Aorta (tissue), 1 donor: ENCODE measurements around the genes MPO, RNF43 and TRIM37.

DNA sequence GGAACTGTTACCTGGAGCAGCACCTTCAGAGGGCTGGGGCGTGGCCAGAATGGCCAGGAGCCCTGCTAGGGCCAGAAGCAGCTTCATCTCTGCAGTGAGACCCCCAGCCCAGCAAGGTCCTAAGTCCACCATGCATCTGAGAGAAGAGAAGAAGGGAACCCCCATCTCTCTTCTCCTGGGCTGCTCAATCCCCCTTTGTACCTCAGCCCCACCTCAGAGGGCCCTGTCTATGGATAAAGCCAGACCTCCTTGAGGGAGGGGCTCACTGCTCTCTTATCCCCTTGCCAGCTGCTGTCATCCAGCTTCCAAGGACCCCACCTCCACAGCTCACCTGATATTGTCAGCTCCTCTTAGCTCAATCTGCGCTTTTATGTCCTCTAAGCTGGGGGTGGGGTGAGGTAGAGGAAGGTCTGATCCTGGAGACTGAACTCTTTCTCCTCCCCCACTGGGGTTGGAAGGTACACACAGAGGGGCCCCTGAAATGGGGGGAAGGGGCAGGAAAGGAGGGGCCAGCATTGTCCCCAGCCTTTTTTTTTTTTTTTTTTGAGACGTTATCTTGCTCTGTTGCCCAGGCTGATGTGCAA, at the start of gene MPO:
Gene MPO (minus strand): TSS at position 342 of the 584 bp plus-strand sequence.
- PRO-cap: no peak

- PRO-cap: no peak
These were observed 2.3 kb downstream of the TSPOAP1 start for GRCh38 chr17:58326278-58326613.

GRCh38 chr17:58337902-58338589, 9.5 kb upstream of the TSPOAP1 start:
- PRO-cap: no peak

DNA sequence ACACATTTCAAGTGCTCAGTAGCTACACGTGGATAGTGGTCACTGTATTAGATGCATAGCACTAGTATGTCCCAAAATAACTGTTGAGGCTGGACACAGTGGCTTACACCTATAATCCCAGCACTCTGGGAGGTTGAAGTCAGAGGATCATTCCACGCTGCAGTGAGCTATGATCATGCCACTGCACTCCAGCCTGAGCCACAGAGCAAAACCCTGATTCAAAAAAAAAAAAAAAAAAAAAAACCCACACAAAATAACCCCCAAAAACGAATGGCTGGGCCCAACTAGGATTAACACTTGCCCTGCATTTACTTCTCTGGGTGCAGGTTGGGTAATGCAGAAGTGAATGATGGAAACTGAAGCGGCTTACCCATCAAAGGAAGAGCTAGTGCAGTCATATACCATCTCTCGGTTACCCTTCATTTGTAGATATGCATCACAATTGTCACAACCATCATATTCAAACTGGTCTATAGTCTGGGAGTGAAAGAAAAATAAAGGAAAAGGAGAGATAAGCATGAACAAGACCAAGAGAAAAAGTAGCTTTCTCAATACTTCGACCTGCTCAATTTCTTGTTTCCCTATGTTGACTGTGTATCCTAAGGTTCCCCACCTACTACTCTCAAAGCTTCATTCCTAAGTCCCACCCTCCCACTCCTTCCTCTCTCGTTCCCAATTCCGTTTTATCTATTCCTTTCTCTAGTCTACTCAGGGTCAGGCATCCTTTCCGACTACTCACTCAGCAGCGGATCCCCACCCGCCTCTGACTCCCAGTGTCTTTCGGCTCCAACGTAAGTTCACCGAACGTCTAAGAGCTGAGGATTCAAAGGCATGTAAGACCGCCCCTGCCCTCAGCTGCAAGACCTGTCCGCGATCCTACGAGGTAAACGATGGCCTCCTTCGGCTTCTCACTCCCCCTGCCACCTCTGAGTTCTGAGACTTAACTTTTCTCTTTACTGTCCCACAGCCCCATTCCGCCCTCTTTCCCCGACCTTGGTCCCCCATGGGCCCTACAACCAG, 659 bp downstream of the SUPT4H1 start:
- PRO-cap: no peak

GRCh38 chr17:58366020-58366478, 14.0 kb upstream of the SUPT4H1 start:
- PRO-cap: no peak

- PRO-cap: no peak
These were observed at the start of gene RNF43 for GRCh38 chr17:58417044-58418103. Gene RNF43 (minus strand): TSS chr17:58417534.

- PRO-cap: no peak
These were observed 105.3 kb downstream of the TRIM37 start for GRCh38 chr17:59001325-59001794.

DNA sequence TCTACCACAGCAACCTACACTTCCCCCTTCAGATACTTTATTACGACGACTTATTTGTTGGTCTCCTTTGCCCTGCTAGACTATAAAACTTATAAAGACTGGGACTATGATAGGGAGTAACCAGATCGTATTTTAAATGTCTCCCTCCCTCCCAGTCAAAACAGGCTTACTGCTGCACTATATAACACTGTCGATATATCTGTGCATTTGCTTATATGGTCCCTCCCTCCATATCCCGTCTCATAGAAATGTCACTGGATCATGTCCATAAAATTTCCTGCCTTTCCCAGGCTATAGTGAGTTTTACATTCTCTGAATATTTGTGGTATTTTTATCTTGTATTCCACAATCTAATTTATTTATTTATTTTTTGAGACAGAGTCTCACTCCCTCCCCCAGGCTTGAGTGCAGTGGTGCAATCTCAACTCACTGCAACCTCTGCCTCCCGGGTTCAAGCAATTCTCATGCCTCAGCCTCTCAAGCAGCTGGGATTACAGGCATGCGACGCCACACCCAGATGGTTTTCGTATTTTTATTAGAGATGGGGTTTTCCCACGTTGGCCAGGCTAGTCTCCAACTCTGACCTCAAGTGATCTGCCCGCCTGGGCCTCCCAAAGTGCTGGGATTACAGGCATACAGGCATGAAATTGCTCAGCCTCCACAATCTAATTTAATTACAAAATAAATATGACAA, 13.0 kb downstream of the TRIM37 start:
- PRO-cap: no peak

DNA sequence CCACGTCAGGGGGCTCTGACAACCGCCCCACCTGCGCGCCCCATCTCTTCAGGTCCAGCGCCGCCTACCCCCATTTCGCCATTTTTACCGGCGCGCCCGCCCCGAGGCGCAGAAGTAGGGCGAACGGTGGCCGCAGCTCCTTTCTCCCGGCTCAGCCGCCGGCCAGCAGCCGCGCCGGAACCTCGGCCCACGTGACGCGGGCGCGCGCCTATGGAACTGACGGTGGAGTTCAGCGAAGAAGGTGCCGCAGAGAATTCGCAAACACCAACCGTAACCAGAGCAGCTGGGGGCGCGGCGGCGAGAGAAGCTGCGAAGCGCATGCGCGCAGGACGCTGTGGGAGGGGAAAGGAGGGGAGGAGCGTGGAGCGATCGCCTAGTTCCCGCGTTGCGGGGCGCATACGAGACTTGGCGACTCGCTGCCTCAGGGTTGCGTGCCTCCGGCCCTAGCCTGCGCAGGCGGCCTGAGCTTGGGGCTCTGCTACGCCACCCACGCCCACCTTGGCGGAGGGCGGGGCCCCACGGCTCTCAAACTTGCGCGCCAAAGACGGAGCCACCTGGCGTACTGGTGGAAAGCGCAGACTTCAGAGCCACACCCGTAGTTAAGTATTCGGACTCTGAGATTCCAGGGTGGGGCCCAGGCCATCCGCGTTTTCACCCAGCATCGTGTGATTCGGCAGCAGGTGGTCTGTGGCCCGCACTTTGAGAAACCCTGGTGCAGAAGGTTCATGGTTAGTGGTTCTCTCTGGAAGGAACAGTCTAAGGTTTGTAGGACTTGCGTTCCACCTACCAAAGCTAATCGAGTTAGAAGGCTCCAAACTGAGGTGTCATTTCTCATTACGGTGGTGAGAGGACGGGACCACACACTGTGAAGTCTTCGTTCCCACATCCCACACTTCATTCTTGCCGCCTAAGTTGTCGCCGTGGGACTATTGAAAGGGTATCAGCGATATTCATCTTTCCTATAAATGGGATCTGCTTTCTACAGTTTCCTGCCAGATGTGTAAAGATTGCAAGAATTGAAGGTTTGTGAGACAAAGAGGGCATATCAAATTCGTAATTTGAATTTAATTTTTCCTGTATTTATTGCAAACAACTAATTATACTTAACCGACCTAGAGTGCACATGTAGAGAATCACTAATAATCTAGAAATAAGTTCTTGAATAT, at the start of gene TRIM37:
Gene TRIM37 (minus strand): TSS at position 311 of the 1,166 bp plus-strand sequence.
- PRO-cap: bidirectional peak, plus-strand start at position 401 of the sequence, minus-strand start at position 167 of the sequence

GRCh38 chr17:59163408-59163797, 7.9 kb downstream of the PRR11 start:
- PRO-cap: no peak

DNA sequence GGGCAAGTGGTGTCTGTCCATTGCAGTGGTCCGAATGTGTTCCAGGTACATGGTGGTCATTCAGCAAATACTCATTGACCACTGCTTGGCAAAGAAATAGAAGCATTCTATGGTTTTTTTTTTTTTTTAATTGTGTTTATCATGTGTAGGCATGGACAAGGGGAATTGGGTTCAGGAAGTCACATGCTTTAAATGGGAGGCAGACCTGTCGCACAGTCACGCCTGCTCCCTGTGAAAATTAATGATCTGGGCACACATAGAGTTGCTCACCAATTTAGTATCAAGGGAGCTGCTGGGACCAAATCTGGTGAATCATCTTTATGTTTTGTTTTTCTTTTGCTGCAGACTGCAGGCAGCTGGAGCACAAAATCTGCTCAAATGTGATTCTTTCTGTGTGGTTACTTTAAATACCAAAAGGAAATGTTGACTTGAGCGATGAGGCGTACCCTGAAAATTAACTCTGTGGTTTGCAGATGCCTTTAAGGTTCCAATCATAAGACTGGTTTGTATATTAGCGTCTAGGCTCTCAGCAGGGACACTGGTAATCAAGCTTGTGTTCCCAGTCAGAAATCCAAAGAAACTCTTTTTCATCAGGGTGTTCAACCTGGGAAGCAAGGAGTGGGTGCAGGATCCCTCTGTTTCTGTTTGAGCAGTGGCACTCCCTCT, 30.8 kb downstream of the YPEL2 start:
- PRO-cap: no peak

GRCh38 chr17:59422919-59423821, 91.7 kb downstream of the YPEL2 start:
- PRO-cap: no peak

DNA sequence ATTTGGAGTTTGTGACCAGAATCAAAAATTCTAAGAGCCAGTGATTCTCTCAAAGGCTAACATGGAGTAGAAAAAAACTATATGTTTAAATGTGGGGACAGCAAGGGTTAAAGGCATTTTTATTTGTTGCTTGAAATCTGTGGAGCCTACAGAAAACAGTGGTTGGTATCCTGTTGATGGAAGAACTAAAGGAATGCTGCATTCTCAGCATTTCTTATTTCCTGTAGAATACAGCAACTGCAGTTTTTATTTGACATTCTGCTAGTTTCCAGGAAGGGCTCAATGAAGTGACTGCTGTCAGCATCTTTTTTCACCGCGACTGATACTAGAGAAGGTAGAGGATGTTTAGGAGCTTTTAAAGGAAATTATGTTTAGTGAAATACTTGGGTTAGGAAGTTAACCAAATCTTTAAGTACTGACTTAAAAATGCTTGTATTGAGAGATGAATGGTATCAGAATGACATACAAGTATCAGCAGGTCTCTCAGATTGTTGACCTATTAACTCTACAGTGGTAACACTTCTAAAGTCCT, 15.0 kb downstream of the CLTC start:
- PRO-cap: no peak

GRCh38 chr17:59790825-59791417, 83.5 kb downstream of the VMP1 start:
- PRO-cap: no peak

DNA sequence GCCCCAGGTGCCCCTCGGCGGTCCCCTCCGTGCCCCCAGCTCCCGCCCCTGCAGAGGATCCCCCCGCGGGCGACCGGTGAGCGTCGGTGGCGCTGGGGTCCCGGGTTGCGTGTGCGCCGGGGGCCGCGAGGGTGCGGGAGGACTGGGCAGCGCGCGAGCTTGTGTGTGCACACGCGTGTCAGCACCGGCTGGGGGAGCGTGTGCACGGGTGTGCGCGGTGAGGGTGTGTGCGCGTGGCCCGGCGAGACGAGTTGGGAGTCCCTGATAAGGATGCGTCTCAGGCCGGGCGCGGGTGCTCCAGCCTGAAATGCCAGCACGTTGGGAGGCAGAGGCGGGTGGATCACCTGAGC, 313 bp downstream of the CA4 start:
- PRO-cap: no peak

- PRO-cap: no peak
These were observed 13.5 kb downstream of the CA4 start for GRCh38 chr17:60163010-60163882.

GRCh38 chr17:60340970-60341575, 50.9 kb downstream of the USP32 start:
- PRO-cap: no peak

DNA sequence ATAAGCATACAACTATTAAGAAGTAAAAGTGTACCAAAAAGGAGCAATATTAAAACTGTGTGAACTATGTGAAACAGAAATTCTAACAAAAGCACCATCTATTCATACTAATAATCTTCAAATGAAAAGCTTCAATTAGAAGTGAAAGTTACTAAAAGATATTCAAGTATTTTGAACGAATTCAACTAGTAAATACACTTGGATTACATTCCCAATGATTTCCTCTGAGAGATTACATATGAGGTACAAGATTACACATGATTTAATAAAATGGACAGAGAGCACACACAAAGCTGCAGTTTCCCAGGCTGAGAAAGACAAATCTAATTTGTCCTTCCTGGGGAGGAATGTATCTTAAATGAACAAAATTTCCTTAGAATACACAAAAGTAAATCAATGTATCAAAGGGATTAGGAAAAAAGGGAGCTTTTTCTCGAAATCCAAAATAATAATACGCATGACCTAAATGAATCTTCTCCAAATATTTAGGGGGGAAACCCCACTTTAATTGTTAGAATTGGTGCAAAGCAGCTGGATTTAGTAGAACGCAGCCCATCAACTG, 1.9 kb downstream of the APPBP2 start:
- PRO-cap: no peak

GRCh38 chr17:61007845-61008454, 330.3 kb downstream of the BCAS3 start:
- PRO-cap: no peak

DNA sequence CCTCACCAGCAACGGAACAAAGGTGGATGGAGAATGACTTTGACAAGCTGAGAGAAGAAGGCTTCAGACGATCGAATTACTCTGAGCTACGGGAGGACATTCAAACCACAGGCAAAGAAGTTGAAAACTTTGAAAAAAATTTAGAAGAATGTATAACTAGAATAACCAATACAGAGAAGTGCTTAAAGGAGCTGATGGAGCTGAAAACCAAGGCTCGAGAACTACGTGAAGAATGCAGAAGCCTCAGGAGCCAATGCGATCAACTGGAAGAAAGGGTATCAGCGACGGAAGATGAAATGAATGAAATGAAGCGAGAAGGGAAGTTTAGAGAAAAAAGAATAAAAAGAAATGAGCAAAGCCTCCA, 288.5 kb upstream of the TBX2 start:
- PRO-cap: no peak